Suprapubic skin (tissue), 4 donors: Measurements from ENCODE around the gene RGR.

DNA sequence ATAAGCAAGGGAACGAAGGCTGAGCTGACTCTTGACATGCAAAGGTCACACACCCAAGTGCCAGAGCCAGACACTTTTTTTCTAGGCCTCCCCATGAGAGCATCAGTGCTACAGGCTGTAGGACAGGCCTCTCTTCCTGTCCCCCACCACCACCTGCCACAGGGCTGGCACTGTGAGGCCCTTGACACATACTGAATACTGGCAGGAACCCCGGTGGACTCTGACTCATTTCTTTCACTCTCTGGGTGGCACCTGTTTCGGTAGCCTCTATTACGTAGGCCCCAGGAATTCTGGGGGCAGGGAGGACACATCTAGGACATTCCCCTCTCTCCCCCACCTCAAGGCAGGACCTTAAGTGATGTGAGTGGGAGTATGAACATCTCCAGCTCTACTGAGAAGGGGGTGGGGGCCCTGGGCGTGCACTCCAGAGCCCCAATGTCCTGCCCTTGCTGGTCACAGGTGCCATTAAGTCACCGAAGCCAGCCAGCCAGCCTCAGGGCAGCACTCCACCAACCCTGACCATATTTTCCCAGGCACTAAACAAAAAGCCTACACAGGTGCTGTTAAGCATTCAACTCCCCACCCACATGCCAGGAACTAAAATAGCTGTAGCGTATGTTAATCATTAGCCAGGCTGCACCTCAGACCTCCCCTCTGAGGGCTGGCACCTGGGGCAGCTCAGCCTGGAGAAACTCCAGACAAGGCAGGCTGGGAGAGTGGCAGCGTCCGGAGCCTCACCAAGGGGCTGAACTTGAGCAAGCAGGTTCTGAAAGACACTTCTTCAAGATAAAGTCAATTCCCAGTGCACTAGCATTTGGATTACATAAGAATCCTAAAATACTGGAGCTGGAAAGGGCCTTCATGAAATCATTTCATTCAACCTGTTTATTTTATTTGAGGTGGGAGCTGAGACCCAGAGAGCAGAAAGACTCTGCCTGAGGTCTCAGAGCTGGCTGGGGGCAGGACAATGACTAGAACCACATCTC, 8.8 kb downstream of the ANXA11 start:
- PRO-cap = no peak
- RAMPAGE, long total RNA, 4 experiments = no peak in any of the 4 experiments

DNA sequence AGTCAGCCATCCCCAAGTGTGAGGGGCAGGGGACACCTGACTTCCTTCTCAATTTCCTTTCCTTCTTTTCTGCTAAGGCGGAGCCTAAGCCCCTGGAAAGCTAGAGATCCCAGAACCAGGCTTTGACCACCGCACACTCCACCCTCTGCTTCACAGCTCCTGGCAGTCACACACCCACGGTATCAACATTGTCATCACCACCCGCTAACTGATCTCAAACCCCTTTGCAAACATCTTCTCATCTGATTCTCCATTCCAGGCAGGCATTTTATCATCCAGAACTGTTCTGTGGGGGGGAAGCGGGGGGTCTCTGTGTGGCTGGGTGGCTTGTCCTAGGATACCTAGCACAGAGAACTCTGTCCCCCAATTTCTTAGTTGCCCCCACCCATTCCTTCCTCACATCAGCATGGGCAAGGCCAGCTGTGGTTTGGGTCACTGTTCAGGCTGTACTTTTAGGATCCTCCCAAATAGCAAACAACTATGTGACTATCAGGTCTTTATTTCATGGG, 3.4 kb downstream of the ANXA11 start:
- PRO-cap = no peak
- RAMPAGE, long total RNA, 4 experiments = start-site peak on the minus strand in 1 of 4 experiments, centred at position 119 of the sequence, 22 reads per replicate

GRCh38 chr10:80272690-80273494, 16.6 kb downstream of the MAT1A start:
- PRO-cap = no peak
- RAMPAGE, long total RNA, 4 experiments = no peak in any of the 4 experiments

DNA sequence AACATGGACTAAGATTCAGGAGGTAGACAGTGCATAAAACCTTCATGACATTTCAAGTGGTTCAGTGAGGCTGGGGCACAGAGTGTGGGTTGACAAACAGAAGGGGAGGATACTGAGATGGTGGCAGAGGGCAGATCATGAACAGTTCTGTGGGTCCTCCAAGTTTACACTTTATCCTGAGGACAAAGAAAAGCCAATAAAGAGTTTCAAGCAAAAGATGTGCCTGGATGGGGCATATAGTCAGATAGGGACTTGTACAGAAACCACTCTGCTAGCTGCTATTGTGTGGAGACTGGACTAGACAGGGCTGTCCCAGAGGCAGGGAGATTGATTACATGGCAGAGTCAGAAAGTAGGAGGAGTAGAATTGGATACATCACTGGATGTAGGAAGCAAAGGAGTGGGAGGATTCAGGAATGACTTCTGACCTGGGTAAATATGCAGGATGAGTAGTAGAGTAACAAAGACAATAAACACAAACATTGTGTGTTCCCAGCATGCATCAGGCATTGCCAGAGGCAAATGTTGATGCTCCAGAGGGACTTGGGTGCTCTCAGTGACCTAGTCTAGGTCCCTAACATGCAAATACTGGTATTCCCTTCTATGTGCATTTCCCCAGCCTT, 30.8 kb upstream of the MAT1A start:
- PRO-cap = no peak
- RAMPAGE, long total RNA, 4 experiments = no peak in any of the 4 experiments

DNA sequence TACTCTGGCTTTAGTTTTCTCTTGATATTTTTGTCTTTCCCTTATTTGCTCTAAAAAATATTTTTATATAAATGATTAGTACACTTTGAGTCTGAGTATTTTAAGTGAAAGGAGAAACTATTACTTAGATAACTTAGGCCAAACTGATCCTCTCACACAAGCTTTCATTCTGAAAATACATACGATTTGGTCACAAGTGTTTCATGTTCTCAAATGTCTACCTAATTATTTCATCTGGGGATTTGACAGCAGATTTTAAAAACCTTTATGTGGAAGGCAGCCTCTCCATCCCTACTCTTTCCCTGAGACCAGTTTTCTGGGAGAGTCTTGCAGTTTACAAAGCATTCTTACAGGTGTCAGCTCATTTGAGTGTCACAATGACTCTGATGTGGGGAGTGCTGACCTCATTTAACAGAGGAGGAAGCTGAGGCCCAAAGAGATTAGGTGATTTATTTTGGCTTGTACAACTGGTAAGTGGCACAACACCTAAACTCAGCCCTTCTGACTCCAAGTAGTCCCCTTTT, 33.1 kb upstream of the MAT1A start:
- PRO-cap = no peak
- RAMPAGE, long total RNA, 4 experiments = no peak in any of the 4 experiments

DNA sequence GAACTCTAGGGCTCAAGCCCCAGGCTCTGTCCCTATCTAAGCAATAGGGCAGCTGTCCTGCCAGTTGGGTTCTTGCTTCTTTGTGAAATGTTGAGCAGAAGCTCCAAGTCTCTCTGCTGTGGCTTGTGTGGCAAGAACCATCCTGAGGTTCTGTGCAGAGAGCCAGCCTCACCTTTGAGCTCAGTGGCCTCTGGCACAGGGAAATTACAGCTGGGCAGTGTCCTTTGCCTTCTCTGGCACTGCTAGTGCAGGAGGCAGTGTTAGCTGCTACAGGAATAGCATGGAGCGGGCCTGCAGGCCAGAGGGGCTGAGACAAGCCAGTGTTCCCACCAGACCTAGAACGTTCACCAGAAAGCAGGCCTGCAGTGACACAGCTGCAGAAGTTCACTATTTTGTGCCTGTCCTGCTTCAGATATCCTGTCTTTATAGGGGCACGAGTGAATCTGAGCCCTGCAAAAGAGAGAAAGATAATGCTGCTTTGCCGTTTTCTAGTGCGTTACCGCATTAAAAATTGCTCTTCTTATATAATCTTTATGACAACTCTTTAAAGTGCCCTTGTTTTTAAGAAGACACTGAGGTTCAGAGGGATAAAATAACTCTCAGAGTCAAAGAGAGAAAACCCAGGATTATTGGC, 1.9 kb downstream of the PRXL2A start:
- PRO-cap = no peak
- RAMPAGE, long total RNA, 4 experiments = no peak in any of the 4 experiments

DNA sequence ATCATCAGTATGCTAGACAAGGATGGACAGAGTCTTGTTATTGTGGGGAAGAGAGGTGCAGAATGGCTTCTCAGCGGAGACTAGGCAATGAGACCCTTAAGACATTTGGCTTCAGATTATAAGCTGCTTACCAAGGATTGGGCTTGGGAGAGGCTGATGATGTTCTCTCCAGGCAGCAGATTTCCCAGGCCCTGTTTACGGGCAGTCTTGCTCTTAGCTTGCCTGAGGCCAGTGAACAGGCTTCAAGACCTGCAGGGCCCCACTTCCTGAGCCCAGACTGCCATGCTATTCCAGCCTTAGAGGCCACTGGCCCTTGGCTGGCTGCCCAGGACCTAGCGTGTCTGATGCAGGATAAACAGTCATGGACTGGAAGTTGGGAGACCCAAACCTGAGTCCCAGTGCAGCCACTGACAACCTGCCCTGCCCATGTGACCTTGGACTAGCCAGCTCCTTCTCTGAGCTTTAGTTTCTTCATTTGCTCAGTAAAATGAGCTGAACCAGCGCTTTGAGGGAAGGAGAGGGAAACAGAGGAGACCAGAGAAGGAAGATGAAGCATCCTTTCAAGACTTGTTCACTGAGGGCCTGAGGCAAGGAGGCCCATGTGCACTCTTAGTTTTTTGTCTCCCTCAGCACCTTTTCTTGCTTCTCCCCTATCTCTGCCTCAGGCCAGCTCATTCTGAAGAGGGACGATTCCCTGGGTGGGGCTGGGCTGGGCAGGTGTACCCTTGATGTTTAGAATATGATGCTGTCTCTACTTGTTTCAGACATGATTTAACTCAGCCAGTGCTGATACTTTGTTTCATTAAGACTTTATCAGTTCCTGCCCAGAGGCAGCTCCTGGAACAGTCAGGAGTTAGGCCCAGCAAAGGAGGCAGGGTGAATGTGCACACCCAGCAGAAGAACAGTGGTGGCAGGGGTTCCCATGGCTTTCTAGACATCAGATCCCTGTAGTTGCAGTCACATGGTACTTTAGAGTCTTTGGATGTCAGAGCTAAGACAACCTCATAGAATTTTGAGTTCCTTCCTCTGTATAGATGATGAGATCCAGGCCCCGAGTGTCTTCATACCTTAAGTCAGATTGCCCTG, 3.2 kb downstream of the PRXL2A start:
- PRO-cap = no peak
- RAMPAGE, long total RNA, 4 experiments = no peak in any of the 4 experiments

DNA sequence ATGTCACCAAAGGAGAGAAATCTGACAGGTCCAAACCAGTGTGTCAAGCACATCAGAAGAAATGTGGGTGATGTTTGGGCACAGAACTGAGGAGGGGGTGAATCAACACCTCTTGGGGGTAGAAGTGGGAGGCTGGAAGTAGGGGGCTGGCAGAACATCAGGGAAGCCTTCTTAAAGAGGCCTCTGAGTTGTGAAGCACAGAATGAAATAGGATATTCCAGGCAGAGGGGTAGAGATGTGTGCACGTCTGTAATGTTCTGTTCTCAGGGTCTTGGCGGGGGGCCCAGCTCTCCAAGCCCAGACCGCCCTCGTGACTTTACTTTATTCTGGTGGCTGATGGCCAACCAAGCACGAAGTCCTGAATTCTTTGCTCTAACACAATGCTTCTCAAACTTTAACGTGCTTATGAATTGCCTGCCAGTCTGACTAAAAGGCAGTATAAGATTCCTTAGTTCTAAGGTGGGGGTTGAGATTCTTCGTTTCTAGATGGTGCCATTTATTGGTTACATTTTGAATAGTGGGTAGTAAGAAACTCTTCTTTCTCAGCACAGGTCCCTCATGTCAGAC, 8.1 kb downstream of the PRXL2A start:
- PRO-cap = no peak
- RAMPAGE, long total RNA, 4 experiments = no peak in any of the 4 experiments

DNA sequence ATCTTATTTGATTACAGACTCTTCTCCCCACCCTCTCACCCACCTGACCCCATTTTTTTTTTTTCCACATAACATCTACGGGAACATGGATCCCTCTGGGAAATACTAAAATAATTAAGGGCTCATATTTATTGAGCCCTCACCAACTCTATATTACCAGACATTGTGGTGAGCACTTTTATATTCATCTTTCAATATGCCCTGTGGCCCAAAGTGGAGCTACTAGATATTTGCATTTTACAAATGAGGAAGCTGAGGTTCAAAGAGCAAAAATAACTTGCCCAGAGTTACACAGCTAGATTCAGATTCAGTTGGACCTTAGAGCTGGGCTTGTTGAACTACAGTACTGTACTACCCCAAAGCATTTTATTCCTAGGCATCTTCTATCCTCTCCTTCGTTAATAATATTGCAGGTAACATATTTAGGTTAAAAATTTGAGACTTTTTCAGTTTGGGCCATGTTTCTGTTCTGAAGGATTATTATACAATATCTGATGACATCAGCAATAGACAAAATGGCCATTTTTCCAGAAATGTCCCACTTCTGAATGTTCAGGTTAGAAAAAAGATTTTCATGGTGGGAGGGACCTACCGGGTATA, 13.3 kb downstream of the PRXL2A start:
- PRO-cap = no peak
- RAMPAGE, long total RNA, 4 experiments = no peak in any of the 4 experiments

- PRO-cap = no peak
- RAMPAGE, long total RNA, 4 experiments = no peak in any of the 4 experiments
These were observed 10.7 kb downstream of the TSPAN14 start for GRCh38 chr10:80464504-80465478.

DNA sequence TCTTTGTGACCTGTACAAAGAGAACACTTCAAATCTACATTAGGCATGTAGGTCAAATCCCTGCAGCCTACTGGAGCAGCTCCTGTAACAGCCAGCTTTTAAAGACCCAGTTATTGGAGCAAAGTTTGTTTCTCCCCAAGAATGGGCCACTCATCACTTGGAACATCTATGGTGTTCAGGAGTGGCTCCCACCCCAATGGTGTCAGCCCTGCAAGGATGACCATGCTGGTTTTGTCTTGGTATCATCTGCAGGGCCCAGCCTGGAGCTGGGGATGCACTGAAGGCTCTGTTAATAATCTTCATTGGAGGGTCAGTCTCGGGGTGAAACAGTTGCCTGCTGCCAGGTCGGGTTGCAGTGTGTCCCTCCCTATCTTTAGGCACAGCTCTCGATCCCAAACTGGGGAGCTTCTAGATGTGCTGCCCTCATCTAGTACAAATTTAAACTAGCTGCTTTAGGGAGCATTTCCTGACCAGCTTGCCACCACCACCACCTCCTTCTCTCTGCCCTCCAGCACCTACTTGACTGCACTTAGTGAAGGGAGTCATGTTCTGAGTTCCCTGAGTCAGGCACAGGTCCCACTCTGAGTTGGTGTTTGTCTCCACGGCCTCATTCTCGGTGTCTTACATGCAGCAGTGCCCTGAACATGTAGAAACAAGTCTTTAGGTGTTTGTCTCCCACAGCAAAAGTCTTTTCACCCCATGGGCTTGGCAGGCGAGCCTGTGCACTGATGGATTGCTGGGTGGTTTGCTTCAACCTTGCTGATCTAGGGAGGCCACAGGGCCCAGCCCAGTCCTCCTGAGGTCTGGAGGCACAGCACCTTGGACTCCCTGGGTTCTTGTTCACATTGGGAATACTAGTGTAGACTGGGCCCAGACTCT, 16.7 kb downstream of the TSPAN14 start:
- PRO-cap = no peak
- RAMPAGE, long total RNA, 4 experiments = no peak in any of the 4 experiments

DNA sequence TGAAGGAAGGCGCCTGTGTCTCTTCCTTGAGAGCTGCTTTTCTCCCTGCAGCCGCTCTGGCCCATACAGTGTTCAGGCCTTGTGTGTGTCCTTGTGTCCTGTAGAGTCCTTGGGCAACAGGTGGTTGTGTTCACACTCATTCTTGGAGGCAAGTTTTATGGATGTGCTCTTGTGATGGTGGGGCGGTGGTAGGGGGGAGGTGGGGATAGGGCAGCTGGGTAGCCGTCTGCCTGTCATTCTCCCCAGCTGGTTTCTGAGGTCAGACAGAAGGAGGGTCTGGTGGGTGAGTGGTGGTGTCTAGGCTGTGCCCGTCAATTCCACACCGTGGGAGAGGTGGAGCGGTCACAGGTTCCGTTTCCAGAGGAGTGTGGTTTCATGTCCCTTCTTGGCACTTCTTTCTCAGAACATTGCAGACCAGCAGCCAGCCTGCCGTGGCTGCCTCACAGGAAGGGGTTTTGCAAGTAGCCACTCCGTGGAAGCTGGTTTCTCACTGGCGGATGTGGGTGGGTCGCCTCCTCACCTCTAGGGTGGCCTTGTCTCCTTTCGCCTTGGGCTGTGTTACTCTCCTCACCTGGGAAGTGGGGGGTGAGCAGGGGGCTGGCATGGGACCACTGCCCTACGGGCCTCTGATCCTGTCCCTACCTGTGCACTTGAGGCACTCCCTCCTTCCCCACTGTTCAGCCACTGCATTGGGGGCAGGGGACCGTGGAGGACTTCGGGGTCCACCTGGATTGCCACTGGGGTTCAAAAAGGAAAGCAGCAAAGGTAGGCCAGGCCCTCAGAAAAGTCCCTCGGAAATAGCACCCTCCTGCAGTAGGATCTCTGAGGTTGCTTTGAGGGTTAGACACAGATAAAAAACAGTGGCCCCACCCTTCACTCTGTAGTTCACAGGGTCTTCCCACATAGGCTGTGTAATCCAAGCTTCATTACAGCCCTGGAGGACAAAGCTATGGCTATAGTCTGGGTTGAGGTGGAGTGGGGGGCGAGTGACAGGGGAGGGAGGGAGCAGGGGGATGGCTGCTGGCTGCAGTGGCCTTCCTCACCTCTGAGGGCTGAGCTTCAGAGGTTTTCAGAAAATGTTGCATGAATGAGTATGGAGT, 33.8 kb downstream of the TSPAN14 start:
- PRO-cap = no peak
- RAMPAGE, long total RNA, 4 experiments = no peak in any of the 4 experiments

DNA sequence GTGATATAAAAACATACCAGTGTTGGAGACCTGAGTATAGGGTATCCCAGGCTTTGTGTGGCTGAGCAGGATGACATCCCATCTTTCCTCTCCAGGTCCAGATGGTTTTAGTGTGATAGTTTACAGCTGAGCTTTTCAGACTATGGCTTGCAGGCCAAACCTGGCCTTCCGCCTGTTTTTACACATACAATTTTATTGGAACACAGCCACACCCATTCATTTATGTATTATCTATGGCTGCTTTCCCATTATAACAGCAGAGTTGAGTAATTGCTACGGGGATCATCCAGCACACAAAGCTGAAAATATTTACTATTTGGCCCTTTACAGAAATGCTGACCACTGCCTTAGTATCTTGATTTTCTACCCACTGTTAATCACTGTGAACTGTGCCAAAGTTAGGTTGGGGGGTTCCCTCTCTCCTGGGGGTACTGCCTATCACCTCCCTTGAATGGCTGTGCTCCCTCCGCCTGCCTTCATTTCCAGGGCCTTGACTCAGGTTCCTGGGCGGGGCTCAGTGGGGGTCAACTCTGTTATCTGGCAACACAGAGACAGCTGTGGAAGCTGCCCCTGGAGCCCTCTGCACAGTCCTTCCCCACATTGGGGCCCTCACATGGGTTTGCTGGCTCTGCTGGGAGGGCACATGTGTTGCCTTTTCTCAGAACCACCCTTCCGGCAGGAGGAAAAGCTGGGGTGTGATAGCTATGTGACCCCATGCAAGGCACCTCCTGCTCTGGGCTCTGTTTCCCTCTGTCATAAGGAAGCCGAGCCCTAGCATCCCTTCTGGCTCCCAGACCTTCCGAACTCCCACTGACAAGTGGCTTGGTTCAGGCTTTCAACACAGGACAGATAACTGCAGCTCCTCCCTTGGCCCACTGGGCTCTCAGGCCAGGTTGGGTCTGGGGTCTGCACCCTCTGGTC, 40.2 kb upstream of the SH2D4B start:
- PRO-cap = no peak
- RAMPAGE, long total RNA, 4 experiments = no peak in any of the 4 experiments

- PRO-cap = no peak
- RAMPAGE, long total RNA, 4 experiments = no peak in any of the 4 experiments
These were observed 3.6 kb downstream of the SH2D4B start for GRCh38 chr10:80540944-80541977.

- PRO-cap = no peak
- RAMPAGE, long total RNA, 4 experiments = no peak in any of the 4 experiments
These were observed 430.8 kb upstream of the NRG3 start for GRCh38 chr10:81444245-81444506.

GRCh38 chr10:81875295-81875971, 439 bp downstream of the NRG3 start:
- PRO-cap = no peak
- RAMPAGE, long total RNA, 4 experiments = no peak in any of the 4 experiments

- PRO-cap = unidirectional peak, plus-strand start at chr10:83454298
- RAMPAGE, long total RNA, 4 experiments = no peak in any of the 4 experiments
These were observed 685.2 kb upstream of the GHITM start for GRCh38 chr10:83454080-83454514.

- PRO-cap = no peak
- RAMPAGE, long total RNA, 4 experiments = no peak in any of the 4 experiments
These were observed 4.5 kb downstream of the GHITM start for GRCh38 chr10:84143867-84144175.

GRCh38 chr10:84191136-84191434, 3.3 kb upstream of the CDHR1 start:
- PRO-cap = no peak
- RAMPAGE, long total RNA, 4 experiments = no peak in any of the 4 experiments

DNA sequence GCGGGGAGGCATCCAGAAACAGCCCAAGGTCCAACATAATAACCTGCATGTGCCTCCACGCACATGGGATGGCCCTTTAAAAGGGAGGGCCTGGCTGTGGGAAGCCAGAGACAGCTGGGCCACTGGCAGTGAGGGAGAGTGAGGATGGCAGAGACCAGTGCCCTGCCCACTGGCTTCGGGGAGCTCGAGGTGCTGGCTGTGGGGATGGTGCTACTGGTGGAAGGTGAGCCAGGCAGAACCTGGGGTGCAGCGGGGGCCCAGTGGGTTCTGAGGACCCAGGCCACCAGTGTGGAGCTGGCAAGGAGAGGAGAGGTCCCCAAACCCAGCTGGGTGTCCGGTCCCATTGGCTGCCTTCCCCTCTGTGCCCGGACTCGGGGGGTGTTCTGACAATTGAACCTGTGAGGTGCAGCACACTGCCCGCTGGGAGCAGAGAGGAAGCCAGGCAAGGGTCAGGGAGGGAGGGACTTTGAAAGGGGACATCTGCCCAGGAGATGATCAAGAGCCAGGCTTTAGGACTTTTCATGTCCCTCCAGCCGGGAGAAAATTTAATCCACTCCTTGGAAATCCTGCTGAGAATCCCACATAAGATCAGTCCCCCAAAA, at the start of gene RGR:
Gene RGR (plus strand): TSS at position 107 of the 602 bp plus-strand sequence.
- PRO-cap = no peak
- RAMPAGE, long total RNA, 4 experiments = no peak in any of the 4 experiments